ENCODE data around the gene DPM1.

- PRO-cap, 4 experiments, result peak in 1 of 4 experiments; most common plus-strand start chr20:50320962 (in 1); most common minus-strand start chr20:50320897 (in 1)
- RAMPAGE, long total RNA, 4 experiments, result no peak in any of the 4 experiments
These were observed 130.0 kb downstream of the CEBPB start for GRCh38 chr20:50320409-50321240.

DNA sequence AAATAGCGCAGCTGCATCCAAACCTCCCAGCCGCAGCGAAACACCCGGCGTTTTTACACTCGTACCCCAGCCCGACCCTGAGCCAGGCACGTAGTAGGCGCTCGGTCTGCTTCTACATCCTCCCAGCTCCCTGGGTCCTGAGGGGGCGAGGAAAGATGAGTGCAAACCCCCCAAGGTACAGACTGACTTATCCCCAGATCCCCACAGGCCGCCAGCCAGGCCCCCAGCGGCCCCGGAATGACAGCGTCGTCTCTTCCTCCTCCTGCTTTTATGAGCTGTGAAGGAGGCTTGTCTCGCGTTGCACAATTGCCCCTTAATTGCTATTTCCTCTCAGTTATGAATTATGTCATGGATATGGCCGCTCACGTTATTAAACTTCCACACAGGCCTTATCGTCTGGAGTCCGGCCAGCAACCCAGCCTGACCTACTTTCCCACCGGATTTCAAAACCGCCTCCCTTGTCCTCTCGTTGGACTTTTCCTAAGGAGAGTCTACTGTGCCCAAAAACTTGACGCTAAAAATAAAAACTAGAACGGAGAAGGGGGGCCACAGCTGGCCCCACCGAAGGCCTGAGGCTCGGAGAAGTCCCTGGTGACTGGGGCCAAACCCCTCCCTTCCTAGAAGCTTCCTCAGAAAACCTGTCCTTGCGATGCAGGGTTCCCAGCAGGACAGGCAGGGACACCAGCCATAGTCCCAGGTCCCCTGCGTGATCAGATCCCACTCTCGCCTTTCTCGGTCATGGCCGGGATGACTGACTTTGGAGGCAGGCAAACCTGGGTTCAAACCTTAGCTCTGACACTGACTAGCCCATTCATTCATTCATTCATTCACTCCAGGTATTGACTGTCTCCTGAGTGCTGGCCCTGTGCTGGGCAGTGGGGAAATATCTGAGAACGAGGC is 130.9 kb upstream of the PTPN1 start:
- PRO-cap, 4 experiments, result peak in 4 of 4 experiments; most common plus-strand start position 392 of the sequence (in 1); most common minus-strand start position 242 of the sequence (in 4)
- RAMPAGE, long total RNA, 4 experiments, result no peak in any of the 4 experiments

GRCh38 chr20:50389852-50390453 is 120.2 kb upstream of the PTPN1 start:
- PRO-cap, 4 experiments, result no peak in any of the 4 experiments
- RAMPAGE, long total RNA, 4 experiments, result no peak in any of the 4 experiments

GRCh38 chr20:50395099-50395915 is 114.9 kb upstream of the PTPN1 start:
- PRO-cap, 4 experiments, result peak in 2 of 4 experiments; most common plus-strand start chr20:50395457 (in 2); most common minus-strand start chr20:50395338 (in 2)
- RAMPAGE, long total RNA, 4 experiments, result no peak in any of the 4 experiments

- PRO-cap, 4 experiments, result no peak in any of the 4 experiments
- RAMPAGE, long total RNA, 4 experiments, result no peak in any of the 4 experiments
These were observed 111.8 kb upstream of the PTPN1 start for GRCh38 chr20:50397969-50399109.

GRCh38 chr20:50415090-50416237 is 94.7 kb upstream of the PTPN1 start:
- PRO-cap, 4 experiments, result peak in 4 of 4 experiments; most common plus-strand start chr20:50415914 (in 3); most common minus-strand start chr20:50415699 (in 4)
- RAMPAGE, long total RNA, 4 experiments, result start-site peak on the plus strand in 1 of 4 experiments, at chr20:50415879-50415916 at its widest, 15 reads per replicate

DNA sequence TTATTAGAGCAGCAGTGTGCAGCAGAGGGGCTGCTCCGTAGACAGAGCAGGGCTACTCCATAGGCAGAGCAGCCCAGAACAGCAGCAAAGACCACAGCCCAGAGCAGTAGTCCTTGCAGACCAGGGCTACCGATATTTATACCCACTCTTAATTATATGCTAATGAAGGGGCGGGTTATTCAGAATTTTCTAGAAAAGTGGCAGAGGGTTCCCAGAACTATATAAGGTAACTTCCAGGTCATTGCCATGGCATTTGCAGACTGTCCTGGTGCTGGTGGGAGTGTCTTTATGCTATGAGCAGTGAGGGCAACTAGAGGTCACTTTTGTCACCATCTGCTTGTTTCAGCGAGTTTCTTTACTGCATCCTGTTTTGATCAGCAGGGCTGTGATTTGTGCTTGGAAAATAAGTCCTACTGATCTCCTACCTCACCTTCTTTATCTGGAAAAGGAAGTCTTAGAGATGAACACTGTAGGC is 39.8 kb upstream of the PTPN1 start:
- PRO-cap, 4 experiments, result peak in 4 of 4 experiments; most common plus-strand start position 252 of the sequence (in 1); most common minus-strand start position 106 of the sequence (in 3)
- RAMPAGE, long total RNA, 4 experiments, result no peak in any of the 4 experiments

GRCh38 chr20:50533129-50534170 is 23.3 kb downstream of the PTPN1 start:
- PRO-cap, 4 experiments, result no peak in any of the 4 experiments
- RAMPAGE, long total RNA, 4 experiments, result no peak in any of the 4 experiments

GRCh38 chr20:50542958-50543776 is 33.0 kb downstream of the PTPN1 start:
- PRO-cap, 4 experiments, result peak in 2 of 4 experiments; most common plus-strand start chr20:50543515 (in 1)
- RAMPAGE, long total RNA, 4 experiments, result no peak in any of the 4 experiments

GRCh38 chr20:50587105-50588007 is 77.2 kb downstream of the PTPN1 start:
- PRO-cap, 4 experiments, result peak in 2 of 4 experiments; most common plus-strand start chr20:50587803 (in 2)
- RAMPAGE, long total RNA, 4 experiments, result no peak in any of the 4 experiments

DNA sequence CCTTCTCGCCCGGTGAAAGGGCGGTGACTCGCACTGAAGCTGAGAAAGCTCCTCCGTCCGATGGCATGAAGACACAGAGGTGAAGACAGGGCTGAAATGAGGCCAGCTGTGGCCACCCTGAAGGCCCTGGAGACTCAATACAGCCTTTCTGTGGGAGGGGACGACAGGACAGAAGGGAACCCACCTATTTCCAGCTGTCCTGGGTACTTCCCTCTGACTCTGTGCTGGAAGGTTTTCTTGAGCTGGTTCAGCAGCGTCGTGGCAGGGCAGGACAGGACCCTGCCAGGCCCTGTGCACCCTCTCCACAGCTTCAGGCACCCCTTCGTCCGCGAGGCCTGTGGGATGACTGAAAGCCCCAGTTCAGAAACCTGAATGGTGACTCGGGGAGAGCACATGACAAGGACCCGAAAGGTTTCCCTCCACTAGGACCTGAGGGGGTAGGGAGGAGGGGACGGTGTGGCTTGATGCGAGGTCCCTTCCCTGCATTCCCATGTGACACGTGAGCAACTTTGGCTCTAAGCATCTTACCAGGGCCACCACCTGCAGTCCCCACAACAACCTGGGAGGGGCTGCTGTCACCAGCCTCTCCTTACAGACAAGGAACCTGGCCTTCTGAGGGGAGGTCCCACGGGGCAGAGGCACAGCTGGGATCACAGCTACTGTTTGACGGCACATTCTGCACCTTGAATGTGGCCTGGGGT is 84.3 kb downstream of the PTPN1 start:
- PRO-cap, 4 experiments, result peak in 3 of 4 experiments; most common plus-strand start position 145 of the sequence (in 3)
- RAMPAGE, long total RNA, 4 experiments, result no peak in any of the 4 experiments

DNA sequence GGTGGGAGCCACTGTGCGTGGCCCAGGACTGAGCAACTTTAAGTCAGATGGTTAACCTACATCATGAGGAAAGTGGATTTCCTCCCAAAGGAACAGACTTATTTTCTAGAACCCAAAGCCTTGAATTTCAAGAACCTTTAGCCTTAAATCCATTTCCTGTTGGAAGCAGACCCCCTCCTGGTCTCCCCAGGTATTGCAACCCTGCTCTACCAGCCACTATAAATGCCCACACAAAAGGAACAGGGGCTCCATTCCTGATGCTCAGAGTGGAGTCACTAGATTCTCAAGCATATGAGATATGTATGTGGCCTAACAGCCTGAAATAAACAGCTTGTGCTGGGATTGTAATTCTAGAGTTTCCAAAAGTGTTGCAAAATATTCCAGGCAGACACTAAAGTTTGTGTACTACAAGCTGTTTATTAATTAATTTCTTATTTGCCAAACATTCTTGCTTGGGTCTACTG is 44.9 kb downstream of the RIPOR3 start:
- PRO-cap, 4 experiments, result no peak in any of the 4 experiments
- RAMPAGE, long total RNA, 4 experiments, result no peak in any of the 4 experiments

- PRO-cap, 4 experiments, result peak in 1 of 4 experiments; most common plus-strand start chr20:50673770 (in 1); most common minus-strand start chr20:50673457 (in 1)
- RAMPAGE, long total RNA, 4 experiments, result no peak in any of the 4 experiments
These were observed 17.8 kb downstream of the RIPOR3 start for GRCh38 chr20:50673207-50674300.

DNA sequence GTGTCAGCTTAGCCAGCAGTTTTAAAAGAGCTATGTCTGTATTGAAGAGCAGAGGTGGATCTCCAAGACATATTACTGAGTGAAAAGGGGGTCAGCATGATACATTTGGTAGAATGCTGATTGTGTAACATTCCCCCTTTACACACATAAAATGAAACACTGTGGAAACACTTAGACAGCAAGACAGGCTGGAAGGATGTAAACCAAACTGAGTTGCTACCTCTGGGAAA is 1.7 kb upstream of the RIPOR3 start:
- PRO-cap, 4 experiments, result no peak in any of the 4 experiments
- RAMPAGE, long total RNA, 4 experiments, result no peak in any of the 4 experiments

- PRO-cap, 4 experiments, result no peak in any of the 4 experiments
- RAMPAGE, long total RNA, 4 experiments, result no peak in any of the 4 experiments
These were observed 1.0 kb downstream of the PARD6B start for GRCh38 chr20:50732395-50732841.

DNA sequence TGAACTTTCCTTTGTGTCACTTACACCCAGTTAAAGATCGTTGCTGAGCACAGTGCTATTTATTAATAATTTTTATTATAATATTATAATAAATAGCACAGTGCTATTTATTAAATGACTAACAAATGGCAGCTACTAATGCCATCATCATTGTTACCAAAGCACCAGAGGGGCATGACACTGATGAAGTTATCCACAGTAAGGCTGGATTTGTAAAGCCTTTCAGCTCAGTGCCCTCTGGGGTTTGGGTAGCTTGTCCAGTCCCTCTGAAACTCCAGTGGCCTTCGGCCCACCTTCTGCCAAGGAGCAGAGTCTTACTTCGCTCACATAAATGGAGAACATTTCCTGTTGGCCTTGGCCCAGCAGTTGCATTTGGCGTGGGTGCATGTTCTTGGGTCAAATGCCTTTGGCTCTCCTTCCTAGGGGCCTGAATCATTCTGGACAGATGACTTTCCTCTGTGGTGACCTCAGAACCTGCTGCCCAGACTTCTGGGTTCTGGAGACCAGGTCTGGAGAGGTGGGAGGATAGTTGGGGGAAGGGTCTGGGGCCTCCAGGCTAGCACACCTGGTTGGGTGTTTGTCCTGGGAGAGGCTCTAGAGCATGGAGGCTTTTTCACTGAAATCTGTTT is 29.2 kb downstream of the BCAS4 start:
- PRO-cap, 4 experiments, result no peak in any of the 4 experiments
- RAMPAGE, long total RNA, 4 experiments, result no peak in any of the 4 experiments

GRCh38 chr20:50850581-50851272 is 55.9 kb downstream of the BCAS4 start:
- PRO-cap, 4 experiments, result no peak in any of the 4 experiments
- RAMPAGE, long total RNA, 4 experiments, result no peak in any of the 4 experiments

- PRO-cap, 4 experiments, result no peak in any of the 4 experiments
- RAMPAGE, long total RNA, 4 experiments, result no peak in any of the 4 experiments
These were observed 1.9 kb downstream of the ADNP start for GRCh38 chr20:50929182-50929912.

- PRO-cap, 4 experiments, result peak in 4 of 4 experiments; most common plus-strand start chr20:50931717 (in 4); most common minus-strand start chr20:50931819 (in 1)
- RAMPAGE, long total RNA, 4 experiments, result no peak in any of the 4 experiments
These were observed 499 bp upstream of the ADNP start for GRCh38 chr20:50931550-50932321.

DNA sequence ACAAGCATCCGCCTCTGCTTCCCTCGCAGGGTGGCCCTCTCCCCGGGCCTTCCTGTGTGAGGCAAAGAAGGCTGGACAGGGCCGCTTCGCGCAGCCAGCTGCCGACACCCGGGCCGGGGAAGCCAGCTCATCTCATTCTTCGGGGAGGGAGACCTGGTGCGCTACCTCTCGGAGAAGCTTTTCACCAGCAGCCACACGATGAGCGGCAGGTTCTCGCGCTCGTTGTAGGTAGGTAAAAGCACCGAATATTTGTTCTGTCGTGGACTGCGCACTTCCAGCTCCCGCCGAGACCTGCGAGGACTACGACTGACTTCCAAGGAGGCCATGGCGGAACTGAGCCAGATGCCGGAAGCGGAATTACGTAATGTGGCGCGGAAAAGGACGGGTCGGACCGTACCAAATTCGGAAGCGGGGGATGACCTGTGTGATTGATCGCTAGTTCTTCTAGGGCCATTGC is at the start of gene DPM1:
Gene DPM1, minus strand, starts transcription at position 335 of the 457 bp plus-strand sequence.
- PRO-cap, 4 experiments, result peak in 4 of 4 experiments; most common minus-strand start position 335 of the sequence (in 4)
- RAMPAGE, long total RNA, 4 experiments, result start-site peak on the minus strand in 4 of 4 experiments, centred at positions 319 to 334 of the sequence, 24 to 321 reads per replicate

Measured in spleen (tissue), 7 donors.